ENCODE measurements around the gene CD164L2.

DNA sequence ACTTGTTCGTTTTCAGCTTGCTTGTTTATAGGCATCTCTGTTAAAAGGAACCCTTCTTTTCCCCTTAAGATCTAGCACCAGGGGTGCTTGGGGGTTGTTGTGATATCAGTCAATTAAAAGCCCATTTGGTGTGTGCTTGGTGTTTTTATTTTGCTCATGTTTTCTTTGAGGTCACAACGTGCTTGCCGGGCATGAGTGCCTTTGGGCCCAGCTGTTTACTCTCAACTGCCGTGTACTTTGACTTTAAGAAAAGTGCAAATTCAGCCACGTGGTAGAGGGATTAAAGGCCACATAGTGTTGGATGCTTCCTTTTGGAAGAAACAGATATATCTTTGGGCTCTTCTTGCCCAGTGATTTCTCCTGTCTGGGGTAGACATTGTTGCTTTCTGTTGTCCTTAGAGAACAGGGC is 10.5 kb downstream of the ARID1A start:
- RAMPAGE, long total RNA: no peak
- RRBS: no CpG with 5 or more reads among the region's 5 CpGs
PRO-cap:
- standard: no peak
- CoPRO, capped RNA only, 2 experiments: no peak in any of the 2 experiments
- CoPRO, capped and uncapped RNA, 2 experiments: no peak in any of the 2 experiments
- CoPRO, uncapped RNA only, 2 experiments: peak in 2 of 2 experiments; most common plus-strand start position 294 of the sequence (in 1)
CAGE:
- cytosol, long polyA plus RNA: no peak
- long polyA plus RNA: no peak
- nucleolus, long total RNA: no peak
- nucleus, long polyA plus RNA: no peak

- RAMPAGE, long total RNA: no peak
- RRBS: no CpG with 5 or more reads among the region's 16 CpGs
PRO-cap:
- standard: bidirectional peak, plus-strand start at chr1:26744216, minus-strand start at chr1:26744223
- CoPRO, capped RNA only, 2 experiments: no peak in any of the 2 experiments
- CoPRO, capped and uncapped RNA, 2 experiments: no peak in any of the 2 experiments
- CoPRO, uncapped RNA only, 2 experiments: peak in 1 of 2 experiments; most common plus-strand start chr1:26743458 (in 1); most common minus-strand start chr1:26744108 (in 1)
CAGE:
- cytosol, long polyA plus RNA: no peak
- long polyA plus RNA: no peak
- nucleolus, long total RNA: no peak
- nucleus, long polyA plus RNA: no peak
Observed at GRCh38 chr1:26743411-26744748, 43.9 kb upstream of the PIGV start.

GRCh38 chr1:26778802-26779902 is 8.6 kb upstream of the PIGV start:
- RAMPAGE, long total RNA: no peak
- RRBS: no CpG with 5 or more reads among the region's 19 CpGs
PRO-cap:
- standard: no peak
- CoPRO, capped RNA only, 2 experiments: no peak in any of the 2 experiments
- CoPRO, capped and uncapped RNA, 2 experiments: peak in 1 of 2 experiments; most common plus-strand start chr1:26779006 (in 1)
- CoPRO, uncapped RNA only, 2 experiments: peak in 2 of 2 experiments; most common plus-strand start chr1:26778876 (in 1); most common minus-strand start chr1:26778963 (in 1)
CAGE:
- cytosol, long polyA plus RNA: no peak
- long polyA plus RNA: no peak
- nucleolus, long total RNA: no peak
- nucleus, long polyA plus RNA: no peak

GRCh38 chr1:26781321-26782094 is 6.2 kb upstream of the PIGV start:
- RAMPAGE, long total RNA: no peak
- RRBS: no CpG with 5 or more reads among the region's 12 CpGs
PRO-cap:
- standard: no peak
- CoPRO, capped RNA only, 2 experiments: no peak in any of the 2 experiments
- CoPRO, capped and uncapped RNA, 2 experiments: no peak in any of the 2 experiments
- CoPRO, uncapped RNA only, 2 experiments: peak in 2 of 2 experiments; most common plus-strand start chr1:26781431 (in 2); most common minus-strand start chr1:26781434 (in 1)
CAGE:
- cytosol, long polyA plus RNA: no peak
- long polyA plus RNA: no peak
- nucleolus, long total RNA: no peak
- nucleus, long polyA plus RNA: no peak

- RAMPAGE, long total RNA: start-site peak on the plus strand at chr1:26787021-26787128, 8 and 14 reads in 2 replicates
- RRBS: no CpG with 5 or more reads among the region's 27 CpGs
PRO-cap:
- standard: bidirectional peak, plus-strand start at chr1:26787058, minus-strand start at chr1:26786951; bidirectional peak, plus-strand start at chr1:26787674, minus-strand start at chr1:26787673
- CoPRO, capped RNA only, 2 experiments: peak in 2 of 2 experiments; most common plus-strand start chr1:26787047 (in 2); most common minus-strand start chr1:26786992 (in 2)
- CoPRO, capped and uncapped RNA, 2 experiments: peak in 2 of 2 experiments; most common plus-strand start chr1:26787058 (in 1); most common minus-strand start chr1:26786951 (in 2)
- CoPRO, uncapped RNA only, 2 experiments: peak in 2 of 2 experiments; most common plus-strand start chr1:26787058 (in 1); most common minus-strand start chr1:26786983 (in 1)
CAGE:
- cytosol, long polyA plus RNA: no peak
- long polyA plus RNA: no peak
- nucleolus, long total RNA: no peak
- nucleus, long polyA plus RNA: no peak
Observed at GRCh38 chr1:26786842-26787829, 614 bp upstream of the PIGV start.

GRCh38 chr1:26799450-26800604 is 12.1 kb downstream of the PIGV start:
- RAMPAGE, long total RNA: no peak
- RRBS: no CpG with 5 or more reads among the region's 7 CpGs
PRO-cap:
- standard: no peak
- CoPRO, capped RNA only, 2 experiments: no peak in any of the 2 experiments
- CoPRO, capped and uncapped RNA, 2 experiments: no peak in any of the 2 experiments
- CoPRO, uncapped RNA only, 2 experiments: no peak in any of the 2 experiments
CAGE:
- cytosol, long polyA plus RNA: no peak
- long polyA plus RNA: no peak
- nucleolus, long total RNA: no peak
- nucleus, long polyA plus RNA: no peak

DNA sequence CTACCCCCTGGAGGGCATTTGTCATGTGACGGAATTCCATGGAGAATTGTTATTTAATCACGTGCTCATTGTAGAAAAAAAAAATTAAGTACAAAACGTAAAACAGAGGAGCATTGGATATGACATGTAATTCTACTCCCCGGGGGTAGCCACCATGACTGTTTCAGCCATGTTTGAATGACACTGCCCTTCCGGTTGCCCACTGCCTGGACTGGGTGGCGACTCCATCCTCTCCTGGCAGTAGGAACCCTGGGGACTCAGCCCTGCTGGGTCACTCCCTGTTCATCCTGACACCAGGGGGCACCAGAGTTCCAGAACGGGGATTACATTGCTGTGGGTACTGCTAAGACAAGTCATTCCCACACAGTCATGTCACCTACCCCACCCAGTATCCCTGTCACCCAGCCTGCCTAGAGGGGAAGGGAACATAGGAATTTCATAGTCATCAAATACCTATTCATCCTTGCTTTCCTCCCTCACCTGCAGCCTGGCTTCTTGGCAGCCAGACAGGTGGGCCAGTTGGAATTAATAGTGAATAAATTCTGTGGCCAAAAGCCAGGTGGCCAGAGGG is 9.9 kb upstream of the SFN start:
- RAMPAGE, long total RNA: no peak
- RRBS: 25% methylated on average over 1 of the region's 7 CpGs
PRO-cap:
- standard: no peak
- CoPRO, capped RNA only, 2 experiments: no peak in any of the 2 experiments
- CoPRO, capped and uncapped RNA, 2 experiments: no peak in any of the 2 experiments
- CoPRO, uncapped RNA only, 2 experiments: peak in 1 of 2 experiments; most common plus-strand start position 326 of the sequence (in 1); most common minus-strand start position 119 of the sequence (in 1)
CAGE:
- cytosol, long polyA plus RNA: no peak
- long polyA plus RNA: no peak
- nucleolus, long total RNA: no peak
- nucleus, long polyA plus RNA: no peak

- RAMPAGE, long total RNA: no peak
- RRBS: no CpG with 5 or more reads among the region's 7 CpGs
PRO-cap:
- standard: bidirectional peak, plus-strand start at chr1:26863149, minus-strand start at chr1:26862997
- CoPRO, capped RNA only, 2 experiments: peak in 2 of 2 experiments; most common minus-strand start chr1:26862976 (in 1)
- CoPRO, capped and uncapped RNA, 2 experiments: peak in 1 of 2 experiments; most common minus-strand start chr1:26863021 (in 1)
- CoPRO, uncapped RNA only, 2 experiments: peak in 1 of 2 experiments; most common minus-strand start chr1:26862900 (in 1)
CAGE:
- cytosol, long polyA plus RNA: no peak
- long polyA plus RNA: no peak
- nucleolus, long total RNA: no peak
- nucleus, long polyA plus RNA: no peak
Observed at GRCh38 chr1:26862705-26863097, 248 bp upstream of the SFN start.

DNA sequence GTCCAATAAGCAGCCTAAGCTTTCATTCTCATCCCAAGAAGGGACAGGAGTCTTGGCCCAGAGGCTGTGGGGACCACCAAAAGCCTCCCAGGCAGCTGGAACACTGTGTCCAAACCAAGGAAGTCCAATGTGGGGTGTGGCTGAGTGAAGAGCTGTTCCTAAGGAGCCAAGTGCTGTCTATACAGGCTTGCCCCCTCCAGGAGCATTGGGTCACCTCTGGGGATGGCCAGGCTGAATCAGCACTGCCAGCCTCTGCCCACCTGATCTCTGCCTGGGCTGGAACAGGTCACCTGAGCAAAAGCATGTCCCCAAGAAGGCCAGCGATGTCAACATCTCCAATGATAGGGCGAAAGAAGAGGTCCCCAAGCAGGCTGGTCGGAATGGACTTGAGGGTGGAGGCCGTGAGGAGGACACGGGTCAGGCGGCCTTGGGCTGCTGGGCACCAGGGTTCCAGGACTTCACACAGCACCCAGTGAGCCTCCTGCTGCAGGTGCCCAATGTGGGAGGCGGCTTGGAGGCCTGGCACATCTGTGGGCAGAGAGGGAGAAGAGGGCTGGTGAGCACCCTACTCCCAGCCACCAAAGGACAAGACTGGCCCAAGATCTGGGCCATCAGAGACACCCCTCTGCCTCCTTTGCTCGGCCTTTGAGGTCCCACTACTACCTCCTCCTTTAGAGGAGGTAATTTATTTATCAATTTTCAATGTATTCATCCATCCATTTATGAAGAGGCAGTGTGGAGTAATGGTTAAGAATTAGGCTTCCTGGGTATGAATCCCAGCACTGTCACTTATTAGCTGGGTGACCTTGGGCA is 2.0 kb downstream of the NR0B2 start:
- RAMPAGE, long total RNA: no peak
- RRBS: no CpG with 5 or more reads among the region's 8 CpGs
PRO-cap:
- standard: no peak
- CoPRO, capped RNA only, 2 experiments: no peak in any of the 2 experiments
- CoPRO, capped and uncapped RNA, 2 experiments: no peak in any of the 2 experiments
- CoPRO, uncapped RNA only, 2 experiments: no peak in any of the 2 experiments
CAGE:
- cytosol, long polyA plus RNA: no peak
- long polyA plus RNA: no peak
- nucleolus, long total RNA: no peak
- nucleus, long polyA plus RNA: no peak

GRCh38 chr1:27057374-27057890 is 44.8 kb upstream of the TENT5B start:
- RAMPAGE, long total RNA: no peak
- RRBS: no CpG with 5 or more reads among the region's 4 CpGs
PRO-cap:
- standard: no peak
- CoPRO, capped RNA only, 2 experiments: no peak in any of the 2 experiments
- CoPRO, capped and uncapped RNA, 2 experiments: no peak in any of the 2 experiments
- CoPRO, uncapped RNA only, 2 experiments: no peak in any of the 2 experiments
CAGE:
- cytosol, long polyA plus RNA: no peak
- long polyA plus RNA: no peak
- nucleolus, long total RNA: no peak
- nucleus, long polyA plus RNA: no peak

GRCh38 chr1:27106546-27106918 is 48.4 kb downstream of the SLC9A1 start:
- RAMPAGE, long total RNA: no peak
- RRBS: no CpG with 5 or more reads among the region's 7 CpGs
PRO-cap:
- standard: no peak
- CoPRO, capped RNA only, 2 experiments: no peak in any of the 2 experiments
- CoPRO, capped and uncapped RNA, 2 experiments: no peak in any of the 2 experiments
- CoPRO, uncapped RNA only, 2 experiments: no peak in any of the 2 experiments
CAGE:
- cytosol, long polyA plus RNA: no peak
- long polyA plus RNA: no peak
- nucleolus, long total RNA: no peak
- nucleus, long polyA plus RNA: no peak

- RAMPAGE, long total RNA: no peak
- RRBS: no CpG with 5 or more reads among the region's 6 CpGs
PRO-cap:
- standard: no peak
- CoPRO, capped RNA only, 2 experiments: no peak in any of the 2 experiments
- CoPRO, capped and uncapped RNA, 2 experiments: no peak in any of the 2 experiments
- CoPRO, uncapped RNA only, 2 experiments: no peak in any of the 2 experiments
CAGE:
- cytosol, long polyA plus RNA: no peak
- long polyA plus RNA: no peak
- nucleolus, long total RNA: no peak
- nucleus, long polyA plus RNA: no peak
Observed at GRCh38 chr1:27145364-27146041, 9.4 kb downstream of the SLC9A1 start.

DNA sequence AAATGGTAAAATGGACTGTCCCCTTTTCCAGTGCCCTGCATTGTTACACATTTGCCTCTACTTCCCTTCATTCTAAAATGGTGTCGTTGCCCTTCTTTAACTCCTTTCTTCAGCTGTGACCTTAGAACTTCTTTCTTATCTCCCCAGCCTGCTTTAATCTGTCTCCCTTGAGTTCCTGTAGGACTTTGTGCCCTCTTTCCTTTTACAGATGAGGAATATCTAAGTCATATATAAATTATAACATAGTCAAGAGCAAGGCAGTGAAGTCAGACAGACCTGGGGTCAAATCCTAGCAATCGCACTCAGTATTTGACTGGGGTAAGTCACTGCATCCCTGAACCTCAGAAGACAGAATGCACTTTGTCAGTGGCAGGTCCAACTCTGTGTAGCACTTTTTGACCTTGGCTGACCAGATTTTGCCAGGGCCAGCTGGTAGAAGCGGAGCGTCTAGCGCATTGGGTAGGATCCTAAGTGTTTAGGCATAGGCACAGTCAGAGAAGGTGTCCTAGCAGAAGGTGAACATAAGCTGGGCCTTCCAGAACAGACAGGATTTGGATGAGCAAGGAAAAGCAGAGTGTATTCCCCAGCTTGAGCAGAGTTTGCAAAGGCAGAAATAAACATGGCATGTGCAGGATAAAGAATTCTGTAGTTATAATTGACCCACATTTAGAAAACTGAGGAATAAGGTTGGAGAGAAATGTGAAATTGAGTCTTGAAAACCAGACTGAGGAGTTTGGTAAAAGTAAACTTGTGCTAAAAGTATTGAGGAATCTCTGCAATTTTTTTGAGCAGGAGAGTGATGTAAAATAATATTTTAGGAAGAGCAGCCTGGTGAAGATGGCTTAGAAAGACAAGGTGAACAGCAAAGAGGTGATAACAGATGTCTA is 31.1 kb upstream of the TMEM222 start:
- RAMPAGE, long total RNA: no peak
- RRBS: no CpG with 5 or more reads among the region's 5 CpGs
PRO-cap:
- standard: no peak
- CoPRO, capped RNA only, 2 experiments: no peak in any of the 2 experiments
- CoPRO, capped and uncapped RNA, 2 experiments: no peak in any of the 2 experiments
- CoPRO, uncapped RNA only, 2 experiments: no peak in any of the 2 experiments
CAGE:
- cytosol, long polyA plus RNA: no peak
- long polyA plus RNA: no peak
- nucleolus, long total RNA: no peak
- nucleus, long polyA plus RNA: no peak

GRCh38 chr1:27345080-27345545 is 3.3 kb downstream of the SYTL1 start:
- RAMPAGE, long total RNA: no peak
- RRBS: no CpG with 5 or more reads among the region's 10 CpGs
PRO-cap:
- standard: no peak
- CoPRO, capped RNA only, 2 experiments: no peak in any of the 2 experiments
- CoPRO, capped and uncapped RNA, 2 experiments: no peak in any of the 2 experiments
- CoPRO, uncapped RNA only, 2 experiments: no peak in any of the 2 experiments
CAGE:
- cytosol, long polyA plus RNA: no peak
- long polyA plus RNA: no peak
- nucleolus, long total RNA: no peak
- nucleus, long polyA plus RNA: no peak

DNA sequence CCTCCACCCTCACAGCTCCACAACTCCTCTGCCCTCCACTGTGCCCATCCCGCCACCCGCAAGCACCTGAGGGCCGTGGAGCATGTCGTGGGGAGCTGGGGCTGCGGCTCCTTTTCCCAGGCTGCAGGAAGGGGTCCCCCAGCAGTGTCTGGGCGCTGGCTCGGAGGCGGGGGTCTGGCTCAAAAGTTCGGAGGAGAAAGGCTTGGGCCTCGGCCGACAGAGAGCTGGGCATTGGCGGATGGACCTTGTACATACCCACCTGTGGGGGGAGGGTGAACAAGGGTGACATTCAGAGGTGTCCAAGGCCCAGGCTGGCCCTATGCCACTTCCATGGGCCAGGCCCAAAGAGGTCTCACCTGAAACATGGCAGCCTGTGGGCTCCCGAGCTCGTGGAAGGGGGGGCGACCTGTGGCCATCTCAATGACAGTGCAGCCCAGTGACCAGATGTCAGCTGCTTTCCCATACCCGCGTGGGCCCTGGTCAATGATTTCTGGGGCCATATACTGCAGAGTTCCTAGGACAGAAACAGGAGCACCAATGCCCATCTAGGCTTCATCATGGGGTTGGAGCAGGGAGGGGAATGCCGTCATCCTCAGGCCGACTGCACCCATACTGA is 8.3 kb downstream of the MAP3K6 start:
- RAMPAGE, long total RNA: no peak
- RRBS: no CpG with 5 or more reads among the region's 19 CpGs
PRO-cap:
- standard: no peak
- CoPRO, capped RNA only, 2 experiments: no peak in any of the 2 experiments
- CoPRO, capped and uncapped RNA, 2 experiments: no peak in any of the 2 experiments
- CoPRO, uncapped RNA only, 2 experiments: no peak in any of the 2 experiments
CAGE:
- cytosol, long polyA plus RNA: no peak
- long polyA plus RNA: no peak
- nucleolus, long total RNA: no peak
- nucleus, long polyA plus RNA: no peak

GRCh38 chr1:27365361-27366389 is 1.1 kb downstream of the MAP3K6 start:
- RAMPAGE, long total RNA: no peak
- RRBS: 2% methylated on average over 10 of the region's 67 CpGs
PRO-cap:
- standard: bidirectional peak, plus-strand start at chr1:27365708, minus-strand start at chr1:27365569; bidirectional peak, plus-strand start at chr1:27366324, minus-strand start at chr1:27365906
- CoPRO, capped RNA only, 2 experiments: peak in 2 of 2 experiments; most common plus-strand start chr1:27365708 (in 2); most common minus-strand start chr1:27365545 (in 2)
- CoPRO, capped and uncapped RNA, 2 experiments: peak in 2 of 2 experiments; most common plus-strand start chr1:27365708 (in 2); most common minus-strand start chr1:27365516 (in 2)
- CoPRO, uncapped RNA only, 2 experiments: peak in 2 of 2 experiments; most common plus-strand start chr1:27366296 (in 2); most common minus-strand start chr1:27365539 (in 1)
CAGE:
- cytosol, long polyA plus RNA: no peak
- long polyA plus RNA: no peak
- nucleolus, long total RNA: no peak
- nucleus, long polyA plus RNA: no peak

- RAMPAGE, long total RNA: no peak
- RRBS: 2% methylated on average over 8 of the region's 41 CpGs
PRO-cap:
- standard: unidirectional peak, minus-strand start at chr1:27383333
- CoPRO, capped RNA only, 2 experiments: peak in 2 of 2 experiments; most common plus-strand start chr1:27383445 (in 1); most common minus-strand start chr1:27383333 (in 2)
- CoPRO, capped and uncapped RNA, 2 experiments: peak in 1 of 2 experiments; most common plus-strand start chr1:27383449 (in 1); most common minus-strand start chr1:27383333 (in 1)
- CoPRO, uncapped RNA only, 2 experiments: no peak in any of the 2 experiments
CAGE:
- cytosol, long polyA plus RNA: no peak
- long polyA plus RNA: no peak
- nucleolus, long total RNA: no peak
- nucleus, long polyA plus RNA: no peak
Observed at GRCh38 chr1:27383071-27383588, at the start of gene CD164L2. Gene CD164L2, minus strand, starts transcription at chr1:27383333.

Data from K562 (cell line).